ENCODE results near the gene COTL1.

- PRO-cap, 2 experiments = no peak in any of the 2 experiments
These were observed 2.7 kb downstream of the COTL1 start for GRCh38 chr16:84614744-84616014.

- PRO-cap, 2 experiments = peak in 2 of 2 experiments; most common plus-strand start chr16:84617525 (in 1); most common minus-strand start chr16:84618078 (in 2)
These were observed at the start of gene COTL1 for GRCh38 chr16:84617258-84618507. Gene COTL1 (minus strand): TSS chr16:84618078.

GRCh38 chr16:84725302-84726430 is 25.9 kb downstream of the USP10 start:
- PRO-cap, 2 experiments = no peak in any of the 2 experiments

GRCh38 chr16:84732699-84733541 is 33.1 kb downstream of the USP10 start:
- PRO-cap, 2 experiments = no peak in any of the 2 experiments

- PRO-cap, 2 experiments = peak in 2 of 2 experiments; most common plus-strand start chr16:84766197 (in 1); most common minus-strand start chr16:84766085 (in 1)
These were observed 54.0 kb upstream of the CRISPLD2 start for GRCh38 chr16:84765422-84766464.

DNA sequence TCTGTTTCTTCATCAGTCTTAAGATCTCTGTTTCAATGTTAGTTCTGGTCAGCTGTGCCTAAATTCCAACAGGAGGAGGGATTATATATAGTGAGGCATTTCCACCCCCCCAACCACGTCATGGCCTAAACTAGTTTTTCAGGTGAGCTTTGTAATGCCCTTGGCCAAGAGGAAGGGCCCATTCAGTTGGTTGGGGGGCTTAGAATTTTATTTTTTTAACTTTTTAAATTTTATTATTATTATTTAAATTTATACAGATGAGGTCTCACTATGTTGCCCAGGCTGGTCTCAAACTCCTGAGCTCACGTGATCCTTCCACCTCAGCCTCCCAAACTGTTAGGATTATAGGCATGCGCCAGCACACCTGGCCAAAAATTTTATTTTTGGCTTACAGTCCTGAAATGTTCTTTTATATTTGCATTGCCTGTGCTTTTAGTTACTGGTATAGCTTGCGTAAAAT is 4.6 kb upstream of the ZDHHC7 start:
- PRO-cap, 2 experiments = no peak in any of the 2 experiments

- PRO-cap, 2 experiments = no peak in any of the 2 experiments
These were observed 21.6 kb downstream of the CIBAR2 start for GRCh38 chr16:85090496-85091257.

DNA sequence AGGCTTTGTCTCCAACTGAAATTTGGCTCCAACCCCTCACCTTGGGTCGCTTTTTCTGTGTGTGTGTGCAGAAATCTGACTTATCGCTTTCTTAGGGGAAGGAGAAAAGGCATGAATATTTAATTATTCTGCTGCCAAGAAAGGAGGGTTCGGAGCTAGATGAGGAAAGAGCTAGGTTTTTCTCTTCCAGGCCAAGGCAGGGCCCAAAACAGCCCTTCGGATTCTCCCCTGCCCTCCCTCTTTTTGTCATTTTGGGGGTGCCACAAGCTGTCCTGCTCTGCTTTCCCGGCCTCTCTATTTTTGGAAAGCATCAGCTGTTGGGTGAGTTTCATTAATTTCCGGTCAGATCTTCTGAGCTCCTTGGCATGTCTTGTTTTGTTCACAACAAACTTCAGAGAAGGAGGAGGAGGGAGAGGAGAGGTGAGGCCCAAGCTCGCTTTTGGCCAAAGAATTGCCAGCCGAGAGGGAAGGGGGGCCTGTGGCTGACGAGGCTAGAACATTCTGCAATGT is 18.0 kb upstream of the CIBAR2 start:
- PRO-cap, 2 experiments = no peak in any of the 2 experiments

DNA sequence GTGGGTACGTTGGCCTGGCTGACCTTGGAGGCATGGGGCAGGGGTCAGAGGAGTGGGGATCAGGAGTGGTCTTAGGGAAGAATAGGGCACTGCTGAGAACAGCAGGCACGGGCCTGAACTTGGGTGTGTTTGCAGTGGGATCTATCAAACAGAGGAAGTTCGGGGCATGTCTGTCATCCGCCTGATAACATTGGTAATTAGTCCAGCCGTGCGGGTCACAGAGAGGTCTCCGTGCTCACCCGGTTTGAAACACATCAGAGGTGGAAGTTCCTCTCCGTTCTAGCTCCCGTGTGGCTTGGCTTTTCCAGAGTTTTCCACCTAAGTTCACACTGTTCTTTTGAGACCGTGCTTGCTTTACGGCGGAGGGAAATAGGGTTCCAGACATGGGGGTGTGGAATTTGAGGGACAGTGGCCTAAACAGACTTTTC is 59.7 kb upstream of the CIBAR2 start:
- PRO-cap, 2 experiments = no peak in any of the 2 experiments

GRCh38 chr16:85181055-85182211 is 69.2 kb upstream of the CIBAR2 start:
- PRO-cap, 2 experiments = no peak in any of the 2 experiments

- PRO-cap, 2 experiments = no peak in any of the 2 experiments
These were observed 190.0 kb upstream of the CIBAR2 start for GRCh38 chr16:85302093-85302767.

DNA sequence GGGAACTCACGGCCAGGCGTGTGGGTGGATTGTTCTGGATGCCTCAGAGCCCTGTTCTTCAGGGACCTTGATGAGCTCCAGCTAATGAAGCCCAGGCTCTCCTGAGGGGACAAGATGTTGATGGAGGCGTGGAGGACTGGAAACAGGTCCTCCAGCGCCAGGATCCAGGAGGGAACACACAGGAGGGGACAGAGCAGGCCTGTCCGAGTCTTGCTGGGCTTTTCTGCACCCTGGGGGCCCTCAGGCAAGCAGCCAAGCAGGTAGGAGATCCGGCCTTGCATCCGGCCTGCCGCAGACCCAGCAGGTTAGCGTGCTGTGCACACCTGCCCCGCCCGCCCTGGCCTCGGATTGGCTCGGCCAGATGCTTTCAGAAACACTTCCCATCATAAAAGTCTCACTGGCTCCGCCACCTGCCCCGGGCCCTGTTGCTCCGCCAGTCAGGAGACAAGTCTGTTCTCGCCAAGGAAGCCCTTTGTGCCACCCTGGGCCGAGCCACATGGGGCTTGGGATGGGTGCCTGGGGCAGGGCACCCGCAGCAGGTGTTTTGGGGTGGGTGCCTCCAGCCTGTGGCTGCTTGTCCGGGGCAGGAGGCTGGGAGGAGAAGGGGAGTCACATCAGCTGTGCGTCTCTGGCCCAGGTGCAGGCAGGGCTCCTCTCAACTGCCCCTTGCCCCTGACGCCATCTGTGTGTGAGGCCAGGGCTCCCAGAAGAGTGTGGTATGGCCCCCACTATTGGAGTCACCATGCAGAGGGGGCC is 228.3 kb upstream of the GSE1 start:
- PRO-cap, 2 experiments = no peak in any of the 2 experiments

GRCh38 chr16:85390506-85391310 is 222.4 kb upstream of the GSE1 start:
- PRO-cap, 2 experiments = no peak in any of the 2 experiments

DNA sequence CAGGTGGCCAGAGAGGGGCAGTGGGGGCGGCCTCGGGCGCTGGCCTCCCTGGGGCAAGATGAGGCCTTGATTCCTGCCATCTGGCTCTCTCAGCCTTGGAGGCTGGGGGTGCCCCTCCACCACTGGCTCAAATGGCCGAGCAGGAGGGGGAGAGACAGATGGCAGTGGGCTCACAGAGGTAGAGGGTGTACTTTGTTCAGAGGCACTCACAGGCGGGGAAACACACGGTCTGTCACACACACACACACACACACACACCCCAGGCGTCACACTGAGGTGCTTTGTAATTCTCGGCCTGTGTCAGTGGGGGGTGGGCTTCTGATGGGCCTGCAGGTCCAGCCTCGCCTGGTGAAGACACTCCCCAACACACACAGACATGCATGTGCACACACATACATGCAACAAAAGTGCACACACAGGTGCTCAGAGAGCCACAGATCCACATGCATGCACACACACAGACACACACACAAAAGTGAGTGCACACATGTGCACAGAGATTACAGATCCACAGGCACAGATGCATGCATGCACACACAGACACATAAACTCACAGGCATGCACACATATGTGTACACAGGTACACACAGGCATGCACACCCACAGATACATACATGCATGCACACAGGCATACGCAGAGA is 173.7 kb upstream of the GSE1 start:
- PRO-cap, 2 experiments = no peak in any of the 2 experiments

GRCh38 chr16:85460354-85461341 is 152.5 kb upstream of the GSE1 start:
- PRO-cap, 2 experiments = no peak in any of the 2 experiments

- PRO-cap, 2 experiments = no peak in any of the 2 experiments
These were observed 75.3 kb upstream of the GSE1 start for GRCh38 chr16:85537731-85538355.

GRCh38 chr16:85556370-85557447 is 56.4 kb upstream of the GSE1 start:
- PRO-cap, 2 experiments = peak in 2 of 2 experiments; most common minus-strand start chr16:85556696 (in 1)

DNA sequence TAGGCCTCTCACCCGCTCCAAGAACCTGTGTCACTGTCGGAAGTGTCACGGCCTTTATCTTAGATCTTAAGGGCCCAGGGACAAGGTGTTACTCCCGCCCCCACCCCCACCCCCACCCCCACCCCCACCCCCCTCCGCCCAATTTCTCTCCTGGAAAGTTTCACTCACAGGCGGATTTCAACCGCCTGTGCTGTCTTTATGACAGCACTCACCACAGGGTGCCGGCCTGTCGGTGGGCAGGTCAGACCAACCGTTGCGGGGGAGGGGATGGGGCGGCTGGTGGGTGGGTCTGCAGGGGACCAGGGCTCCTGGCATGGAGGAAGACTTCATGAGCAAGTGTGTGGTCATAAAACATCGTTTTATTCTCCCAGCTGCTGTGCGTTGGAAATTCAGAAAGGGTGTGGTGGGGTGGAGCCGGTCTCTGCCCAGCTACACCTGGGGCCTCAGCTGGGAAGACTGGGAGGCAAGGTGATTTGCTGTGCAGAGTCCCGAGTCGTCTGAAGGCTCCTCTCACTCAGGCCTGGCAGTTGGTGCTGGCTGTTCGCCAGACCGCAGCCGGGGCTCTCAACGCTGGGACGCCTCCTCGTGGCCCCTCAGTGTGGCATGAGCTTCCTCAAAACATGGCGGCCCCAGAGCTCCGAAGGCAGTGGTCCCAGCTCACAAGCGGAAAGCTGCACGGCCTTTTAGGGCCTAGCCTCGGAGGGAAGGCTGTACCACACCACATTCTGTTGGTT is 46.0 kb upstream of the GSE1 start:
- PRO-cap, 2 experiments = no peak in any of the 2 experiments

DNA sequence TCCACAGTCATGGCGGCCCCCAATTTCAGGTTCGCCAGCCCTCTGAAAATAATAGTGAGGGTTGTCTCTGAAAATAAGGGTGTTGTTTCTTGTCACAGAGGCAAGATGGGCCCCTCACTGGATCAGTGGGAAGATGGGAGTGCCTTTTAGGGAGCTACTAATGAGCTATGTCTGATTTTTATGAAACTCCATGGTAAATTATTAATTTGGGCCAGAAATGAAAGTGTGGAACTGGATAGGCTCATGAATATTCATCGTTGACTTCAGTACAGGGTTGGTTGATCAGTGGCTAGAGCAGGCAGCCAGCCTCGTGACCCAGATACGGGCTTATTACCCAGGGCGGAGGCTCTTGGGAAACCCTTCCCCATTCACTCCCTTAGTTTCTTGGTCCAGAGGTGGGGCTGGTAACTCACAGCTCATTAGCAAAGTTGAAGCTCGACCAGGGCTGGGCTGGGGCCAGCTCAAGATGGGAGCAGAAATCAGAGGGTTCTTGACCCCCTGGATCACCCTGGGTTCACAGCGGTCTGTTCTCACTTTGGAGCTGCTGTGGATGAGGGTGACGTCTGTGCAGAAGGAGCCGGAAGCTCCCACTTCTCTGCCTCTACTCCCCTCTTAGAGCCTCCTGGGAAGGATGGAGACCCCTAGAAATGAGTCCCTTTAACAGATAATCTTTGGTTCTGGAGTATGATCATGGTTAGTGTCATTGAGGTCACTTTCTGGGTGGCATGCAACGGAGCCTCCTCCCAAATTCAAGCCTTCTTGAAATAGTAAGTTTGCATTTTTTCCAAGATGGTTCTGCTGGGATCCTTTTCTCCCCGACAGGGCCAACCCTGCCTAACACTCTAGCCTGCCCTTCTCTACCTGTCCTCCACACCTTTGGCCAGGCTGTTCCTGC is 44.6 kb upstream of the GSE1 start:
- PRO-cap, 2 experiments = no peak in any of the 2 experiments

DNA sequence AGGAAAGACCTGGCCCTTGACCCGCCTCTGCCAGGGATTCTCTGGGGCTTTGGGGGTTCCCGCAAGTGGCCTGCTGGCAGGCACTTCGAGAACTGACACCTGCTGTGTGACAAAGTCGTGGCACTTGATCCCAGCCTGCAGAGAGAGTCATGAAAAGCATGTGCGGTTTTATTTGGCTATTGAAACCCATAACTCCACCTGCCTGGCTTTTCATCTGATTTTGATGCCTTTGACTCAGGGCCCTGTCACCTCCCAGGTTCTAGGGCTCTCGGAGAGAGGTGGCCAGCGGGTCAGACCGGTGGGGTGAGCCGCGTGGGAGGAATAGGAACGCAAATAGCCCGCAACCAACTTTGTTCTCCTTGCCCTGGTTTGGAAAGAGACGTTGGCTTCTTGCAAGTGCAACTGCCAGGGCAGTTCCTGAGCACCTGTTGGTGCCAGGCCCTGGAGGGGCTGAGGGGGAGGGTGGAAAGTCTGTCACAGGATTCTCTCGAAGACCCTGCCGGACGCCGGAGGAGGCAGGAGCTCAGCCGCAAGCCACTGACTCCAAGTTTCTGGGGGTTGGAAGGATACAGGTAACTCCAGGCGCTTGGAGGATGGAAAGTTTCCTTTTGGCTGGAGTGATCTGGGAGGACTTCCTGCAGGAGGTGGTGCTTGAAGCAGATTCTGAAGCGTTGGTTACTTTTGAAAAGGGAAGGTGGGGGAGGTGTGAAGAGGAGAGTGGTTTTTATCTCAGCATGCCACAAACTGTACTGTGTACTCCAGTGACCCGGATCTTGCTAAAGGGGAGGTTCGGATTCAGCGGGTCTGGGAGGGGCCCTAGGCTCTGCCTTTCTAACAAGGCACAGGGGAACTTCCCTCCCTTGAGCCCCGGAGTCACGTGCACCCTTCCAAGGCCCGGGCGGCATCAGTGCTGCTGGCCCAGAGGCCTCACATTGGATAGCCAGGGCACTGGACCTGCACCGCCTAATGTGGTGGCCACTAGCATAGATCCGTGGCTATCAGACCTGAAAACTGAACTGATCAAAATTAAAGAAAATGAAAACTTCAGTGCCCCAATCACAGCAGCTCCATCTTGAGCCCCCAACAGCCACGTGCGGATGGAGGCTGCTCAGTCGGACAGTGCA is 42.4 kb upstream of the GSE1 start:
- PRO-cap, 2 experiments = no peak in any of the 2 experiments